NB4 (cell line): ENCODE measurements around a stretch of chr10.

- RRBS, result no CpG with 5 or more reads among the region's 6 CpGs
These were observed 56.5 kb upstream of the JCAD start for GRCh38 chr10:30115915-30116300.

DNA sequence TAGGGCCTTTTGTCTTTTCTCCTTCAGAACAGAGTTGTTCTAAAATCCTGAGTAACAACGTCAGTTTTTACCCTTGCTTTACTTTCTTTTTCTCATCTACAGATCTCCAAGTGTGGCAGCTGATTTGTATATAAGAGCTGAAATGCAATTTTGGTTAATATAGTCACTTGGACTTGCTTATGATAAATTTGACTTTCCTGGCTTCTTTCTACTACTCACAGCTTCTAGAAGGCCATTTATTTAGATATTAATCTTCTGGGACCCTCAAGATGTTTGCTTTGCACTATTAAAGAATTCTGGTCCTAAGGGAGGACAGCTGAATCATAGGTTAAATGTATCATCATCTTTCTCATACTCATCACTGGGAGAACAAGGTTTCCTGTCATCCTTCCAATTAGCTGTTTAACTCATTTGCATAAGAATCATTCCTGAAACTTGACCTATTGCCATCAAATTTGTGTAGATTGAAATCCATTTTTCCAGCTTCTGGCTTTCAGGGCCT lies 4.0 kb downstream of the MAP3K8 start:
- RRBS, result no CpG with 5 or more reads among the region's 1 CpG

- RRBS, result no CpG with 5 or more reads among the region's 4 CpGs
These were observed 59.9 kb downstream of the MAP3K8 start for GRCh38 chr10:30493906-30494246.

DNA sequence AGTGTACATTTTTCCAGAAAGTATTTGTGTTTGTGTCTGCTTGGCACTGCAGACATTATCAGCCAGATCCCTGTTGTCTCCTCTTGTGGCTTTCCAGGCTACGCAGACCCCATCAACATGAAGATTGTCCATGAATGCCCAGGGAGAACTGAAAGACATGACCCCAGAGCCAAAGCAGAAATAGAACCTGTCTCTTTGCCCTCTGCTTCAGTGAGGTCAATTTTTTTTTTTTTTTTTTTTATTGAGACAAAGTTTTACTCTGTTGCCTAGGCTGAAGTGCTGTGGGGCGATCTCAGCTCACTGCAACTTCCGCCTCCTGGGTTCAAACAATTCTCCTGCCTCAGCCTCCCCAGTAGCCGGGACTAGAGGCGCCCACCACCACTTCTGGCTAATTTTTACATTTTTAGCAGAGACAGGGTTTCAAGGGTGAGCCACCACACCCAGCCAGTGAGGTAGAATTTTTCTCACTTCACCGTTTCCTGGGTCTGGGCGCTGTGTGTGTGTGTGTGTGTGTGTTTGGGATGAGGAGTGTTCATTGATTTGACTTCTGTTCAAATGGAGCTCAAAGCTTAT lies 93.6 kb downstream of the MAP3K8 start:
- RRBS, result no CpG with 5 or more reads among the region's 7 CpGs

- RRBS, result no CpG with 5 or more reads among the region's 4 CpGs
These were observed 96.8 kb downstream of the LYZL2 start for GRCh38 chr10:30532654-30533158.

- RRBS, result no CpG with 5 or more reads among the region's 7 CpGs
These were observed 107.4 kb upstream of the LYZL2 start for GRCh38 chr10:30736829-30737414.

- RRBS, result no CpG with 5 or more reads among the region's 1 CpG
These were observed 56.8 kb downstream of the ZNF438 start for GRCh38 chr10:30974733-30975378.

DNA sequence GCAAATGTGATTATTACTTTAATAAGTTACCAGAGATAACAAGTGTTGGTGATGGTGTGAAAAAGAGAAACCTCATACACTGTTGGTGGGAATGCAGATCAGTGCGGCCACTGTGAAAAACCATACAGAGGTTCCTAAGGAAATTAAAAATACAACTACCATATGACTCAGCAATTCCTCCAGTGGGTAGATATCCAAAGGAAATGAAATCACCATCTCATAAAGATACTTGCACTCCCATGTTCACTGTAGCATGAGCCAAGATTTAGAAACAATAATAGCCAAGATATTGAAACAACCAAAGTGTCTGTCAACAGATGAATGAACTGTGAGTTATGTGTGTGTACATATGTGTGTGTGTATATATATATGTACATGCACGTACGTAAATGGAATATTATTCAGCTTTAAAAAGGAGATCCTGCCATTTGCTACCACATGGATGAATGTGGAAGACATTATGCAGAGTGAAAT lies 26.7 kb downstream of the ZNF438 start:
- RRBS, result no CpG with 5 or more reads among the region's 3 CpGs

GRCh38 chr10:31071039-31072163 lies 39.7 kb upstream of the ZNF438 start:
- RRBS, result no CpG with 5 or more reads among the region's 8 CpGs

- RRBS, result no CpG with 5 or more reads among the region's 11 CpGs
These were observed 68.0 kb upstream of the ZNF438 start for GRCh38 chr10:31099637-31100142.

DNA sequence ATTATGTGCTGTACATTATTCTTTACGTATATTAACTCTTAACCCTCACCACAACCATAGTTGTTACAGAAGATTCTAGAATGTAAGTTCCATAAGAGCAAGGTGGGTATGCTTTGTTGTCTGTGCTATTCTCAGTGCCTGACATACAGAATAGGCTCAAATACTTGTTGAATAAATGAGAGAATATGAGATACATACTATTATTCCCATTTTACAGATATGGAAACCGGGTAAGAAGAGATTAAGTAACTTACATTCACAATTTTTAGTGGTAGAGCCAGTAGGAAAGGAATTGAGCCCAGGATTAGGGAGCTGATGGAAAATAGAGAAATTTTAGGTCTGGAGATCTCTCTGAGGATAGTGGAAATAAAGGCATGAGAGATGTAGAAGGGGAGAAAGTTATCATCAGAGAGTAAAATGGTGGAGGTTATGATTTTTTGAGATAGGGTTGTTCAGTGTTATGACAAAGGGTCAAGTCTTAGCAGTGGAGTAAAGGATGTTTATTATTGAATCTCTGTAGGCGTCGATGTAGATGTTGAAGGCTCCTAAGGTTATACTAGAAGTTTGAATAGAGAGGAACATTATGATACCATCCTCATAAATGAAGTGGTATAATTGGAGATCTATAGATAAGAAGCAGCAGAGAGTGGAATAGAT lies 23.1 kb downstream of the ZEB1 start:
- RRBS, result no CpG with 5 or more reads among the region's 4 CpGs

DNA sequence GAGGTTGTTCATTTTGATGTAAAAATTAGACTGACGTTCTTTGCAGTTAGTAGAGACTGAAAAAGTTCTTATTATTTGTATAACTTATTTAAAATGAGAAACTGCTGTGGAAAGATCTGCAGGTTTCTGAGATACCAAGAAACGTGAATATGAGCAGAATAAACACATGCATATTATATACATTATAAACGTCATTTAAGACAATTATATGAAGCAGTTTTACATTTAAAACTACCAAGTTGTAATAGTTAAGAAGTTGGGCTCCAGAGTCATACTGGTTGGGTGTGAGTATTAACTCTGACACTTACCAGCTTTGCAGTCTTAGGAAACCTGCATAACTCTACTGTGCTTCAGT lies 57.3 kb downstream of the ZEB1 start:
- RRBS, result no CpG with 5 or more reads among the region's 3 CpGs

GRCh38 chr10:31602423-31602987 lies 283.5 kb downstream of the ZEB1 start:
- RRBS, result no CpG with 5 or more reads among the region's 17 CpGs

- RRBS, result 99% methylated on average over 4 of the region's 17 CpGs
These were observed 173.6 kb downstream of the ARHGAP12 start for GRCh38 chr10:31754672-31755808.

GRCh38 chr10:31942704-31943266 lies 14.2 kb upstream of the ARHGAP12 start:
- RRBS, result no CpG with 5 or more reads among the region's 4 CpGs

GRCh38 chr10:32020978-32021707 lies 35.1 kb downstream of the KIF5B start:
- RRBS, result no CpG with 5 or more reads among the region's 3 CpGs

- RRBS, result no CpG with 5 or more reads among the region's 2 CpGs
These were observed 17.1 kb downstream of the KIF5B start for GRCh38 chr10:32039047-32039628.

- RRBS, result no CpG with 5 or more reads among the region's 2 CpGs
These were observed 81.1 kb downstream of the EPC1 start for GRCh38 chr10:32265847-32266194.

DNA sequence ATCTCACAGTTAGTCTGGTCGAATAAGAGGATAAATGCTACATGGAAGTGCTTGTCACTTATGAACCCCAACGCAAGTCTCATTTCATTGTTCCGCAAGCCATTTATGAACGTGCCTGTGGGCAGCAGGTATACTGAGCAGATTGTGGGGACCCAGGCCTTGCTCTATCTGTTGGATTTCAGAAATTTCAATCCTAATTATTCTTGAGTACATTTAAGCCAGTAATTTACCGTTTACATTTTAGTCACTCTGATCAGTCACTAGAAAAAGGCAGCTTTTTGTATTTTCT lies 80.7 kb downstream of the EPC1 start:
- RRBS, result no CpG with 5 or more reads among the region's 5 CpGs

DNA sequence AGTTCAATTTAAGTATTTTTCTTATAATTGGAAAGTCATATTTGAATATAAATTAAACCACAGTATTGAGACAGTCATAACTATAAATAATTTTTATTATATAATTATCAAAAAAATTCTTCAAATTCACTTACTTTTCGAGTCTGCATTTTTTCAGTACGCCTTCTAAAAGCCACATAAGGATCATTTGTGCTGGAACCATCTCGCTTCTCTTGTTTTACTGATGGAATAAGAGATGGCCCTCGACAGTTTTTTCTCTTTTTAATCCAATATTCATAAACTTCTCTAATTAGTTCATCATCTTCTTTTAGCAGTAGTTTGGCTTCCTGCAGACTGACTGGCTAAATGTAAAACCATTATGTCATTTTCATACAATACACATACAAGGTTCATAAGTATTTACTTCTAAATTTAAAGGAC lies 54.1 kb downstream of the EPC1 start:
- RRBS, result no CpG with 5 or more reads among the region's 4 CpGs